Left colon (tissue), 1 donor: ENCODE measurements around a stretch of chr12.

- PRO-cap = no peak
Observed at GRCh38 chr12:119116142-119116509, 62.6 kb upstream of the HSPB8 start.

DNA sequence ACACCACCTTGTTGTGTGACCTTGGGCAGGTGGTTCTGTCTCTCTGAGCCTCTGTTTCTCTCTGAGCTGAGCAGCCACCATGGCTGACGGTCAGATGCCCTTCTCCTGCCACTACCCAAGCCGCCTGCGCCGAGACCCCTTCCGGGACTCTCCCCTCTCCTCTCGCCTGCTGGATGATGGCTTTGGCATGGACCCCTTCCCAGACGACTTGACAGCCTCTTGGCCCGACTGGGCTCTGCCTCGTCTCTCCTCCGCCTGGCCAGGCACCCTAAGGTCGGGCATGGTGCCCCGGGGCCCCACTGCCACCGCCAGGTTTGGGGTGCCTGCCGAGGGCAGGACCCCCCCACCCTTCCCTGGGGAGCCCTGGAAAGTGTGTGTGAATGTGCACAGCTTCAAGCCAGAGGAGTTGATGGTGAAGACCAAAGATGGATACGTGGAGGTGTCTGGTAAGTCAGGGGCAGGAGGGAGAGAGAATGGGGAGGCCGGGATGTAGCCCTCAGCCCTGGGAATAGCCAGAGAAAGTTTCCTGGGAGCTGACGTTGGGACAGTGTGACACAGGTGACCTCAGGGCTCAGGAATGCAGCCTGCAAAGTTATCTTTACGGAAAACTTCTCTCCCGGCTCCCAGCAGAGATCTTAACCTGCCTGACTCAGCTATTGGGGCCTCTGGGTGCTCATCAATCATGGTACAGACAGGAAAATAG lies 654 bp downstream of the HSPB8 start:
- PRO-cap = no peak

DNA sequence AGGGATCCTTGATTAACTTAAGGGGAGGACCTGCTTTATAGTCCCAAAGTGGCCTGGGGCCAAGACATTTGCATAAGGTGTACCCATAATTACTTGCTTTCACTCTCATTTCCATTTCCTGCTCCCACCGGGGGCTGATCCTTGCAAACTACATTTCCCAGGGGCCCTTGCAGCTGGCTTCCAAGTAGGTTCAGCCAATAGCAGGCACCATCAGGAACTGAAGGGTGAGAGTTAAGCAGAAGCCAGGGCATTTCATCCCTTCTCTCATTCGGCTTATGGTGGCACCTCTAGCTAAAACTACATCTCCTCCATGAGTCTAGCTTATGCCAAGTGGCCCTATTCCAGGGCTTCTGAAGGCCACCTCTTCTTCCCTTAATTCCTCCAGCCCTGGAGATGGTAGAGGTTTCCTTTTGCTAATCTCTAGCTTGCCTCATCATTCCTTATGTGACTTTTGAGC lies 88.8 kb downstream of the CCDC60 start:
- PRO-cap = no peak

DNA sequence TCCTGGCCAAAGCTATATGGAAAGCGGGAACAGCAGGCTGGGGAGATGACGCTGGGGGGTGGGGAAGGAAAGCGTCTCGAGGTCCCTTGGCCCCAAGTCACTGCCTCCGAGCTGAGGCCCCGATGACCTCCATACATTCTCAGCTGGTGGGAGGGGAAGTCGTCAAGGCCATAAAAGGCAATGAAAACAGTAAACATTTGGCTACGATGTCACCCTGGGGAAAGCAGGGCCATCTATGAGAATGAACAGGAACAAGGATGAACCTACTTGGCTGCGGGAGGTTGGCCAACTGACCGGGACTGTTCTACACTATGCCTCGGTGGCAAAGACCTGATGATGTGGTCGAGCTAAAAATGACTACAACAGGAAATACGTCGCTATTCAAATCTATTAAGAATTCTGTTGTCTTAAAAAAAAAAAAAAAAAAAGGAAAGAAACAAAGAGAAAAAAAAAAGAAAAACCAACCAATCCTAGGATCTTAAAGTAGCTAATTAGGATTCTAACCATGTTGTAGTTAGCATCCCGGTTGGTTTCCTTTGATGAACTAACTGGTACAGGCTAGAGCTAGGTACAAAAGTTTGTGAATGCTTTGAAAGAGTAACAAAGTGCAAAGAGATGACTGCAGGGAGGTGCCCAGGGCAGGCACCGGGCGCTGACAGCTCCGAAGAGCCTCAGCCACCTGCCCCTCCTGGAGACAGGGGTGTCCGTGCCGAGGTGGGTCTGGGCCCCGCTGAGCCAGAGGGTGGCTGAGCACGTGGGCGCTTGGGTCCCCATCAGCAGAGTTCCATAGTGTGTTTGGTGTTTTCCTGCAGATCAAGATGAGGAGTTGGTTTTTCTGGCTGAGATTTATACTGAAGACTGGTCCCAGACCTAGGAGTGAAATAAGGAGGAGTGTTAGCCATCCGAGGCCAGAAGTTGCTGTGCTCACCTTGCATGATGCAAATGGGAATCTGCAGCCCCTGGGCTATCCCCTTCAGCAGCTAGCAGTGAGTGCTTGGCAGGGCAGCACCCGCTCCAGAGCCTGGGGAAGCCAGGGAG lies 19.8 kb downstream of the PRKAB1 start:
- PRO-cap = no peak

DNA sequence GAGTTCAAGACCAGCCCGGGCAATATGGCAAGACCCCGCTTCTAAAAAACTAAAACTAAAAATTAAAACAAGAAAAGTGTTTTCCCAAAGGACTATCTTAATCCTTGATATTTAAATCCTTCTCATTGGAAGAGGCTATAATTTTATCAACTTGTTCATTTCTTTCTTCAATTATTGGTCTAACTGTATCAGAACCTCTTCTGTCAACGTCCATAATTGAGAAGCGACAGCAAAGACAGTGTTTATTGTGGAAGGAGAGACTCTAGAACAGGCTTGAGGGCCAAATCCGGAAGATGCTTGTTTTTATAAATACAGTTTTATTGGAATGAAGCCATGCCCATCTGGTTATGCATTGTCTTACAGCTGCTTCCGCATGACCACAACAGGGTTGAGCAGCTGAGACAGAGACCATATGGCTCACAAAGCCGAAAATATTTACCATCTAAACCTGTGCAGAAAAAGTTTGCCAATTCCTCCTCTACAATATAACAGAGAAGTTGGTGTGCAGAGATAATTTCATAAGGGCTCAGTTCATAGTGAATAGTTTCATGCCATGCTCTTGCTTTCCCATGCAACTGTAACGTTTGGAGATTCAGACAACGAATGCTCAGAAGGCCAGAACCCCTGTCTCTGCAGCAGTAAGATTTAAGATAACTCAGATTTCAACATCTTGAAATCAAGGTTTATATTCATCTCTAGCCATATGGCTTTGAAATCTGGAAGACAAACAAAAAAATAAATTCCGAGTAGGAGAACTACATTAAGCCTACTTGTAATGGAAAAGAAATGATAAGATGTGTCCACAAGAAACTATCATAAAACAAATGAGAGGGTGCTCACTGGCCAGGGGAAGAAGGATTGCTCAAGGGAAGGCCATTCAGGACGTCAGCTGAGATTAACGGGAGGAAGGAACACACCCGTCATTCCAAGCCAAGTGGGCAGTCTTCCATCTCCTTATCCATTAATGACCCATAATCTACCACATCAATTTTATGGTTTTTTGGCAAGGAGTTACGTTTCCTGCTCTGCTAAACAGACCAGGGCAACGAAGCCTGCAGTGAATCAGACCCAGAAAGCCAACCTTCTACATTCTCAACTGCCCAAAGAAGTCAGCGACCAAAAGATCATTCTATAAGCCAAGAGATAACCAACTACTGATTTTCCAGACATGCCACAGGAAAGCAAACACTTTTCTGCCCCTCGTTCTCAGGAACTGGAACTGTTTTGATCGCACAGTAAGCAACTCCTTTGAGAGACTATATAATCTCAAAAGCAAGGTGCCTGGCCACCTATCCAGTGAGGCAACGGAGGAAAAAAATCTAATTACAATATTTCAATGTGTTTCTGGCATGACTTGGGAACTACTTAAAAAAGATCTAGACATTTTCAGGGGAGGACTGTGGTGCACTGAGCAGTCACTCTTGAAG lies 24.8 kb downstream of the PRKAB1 start:
- PRO-cap = bidirectional peak, plus-strand start at position 376 of the sequence, minus-strand start at position 275 of the sequence; unidirectional peak, plus-strand start at position 1,035 of the sequence

DNA sequence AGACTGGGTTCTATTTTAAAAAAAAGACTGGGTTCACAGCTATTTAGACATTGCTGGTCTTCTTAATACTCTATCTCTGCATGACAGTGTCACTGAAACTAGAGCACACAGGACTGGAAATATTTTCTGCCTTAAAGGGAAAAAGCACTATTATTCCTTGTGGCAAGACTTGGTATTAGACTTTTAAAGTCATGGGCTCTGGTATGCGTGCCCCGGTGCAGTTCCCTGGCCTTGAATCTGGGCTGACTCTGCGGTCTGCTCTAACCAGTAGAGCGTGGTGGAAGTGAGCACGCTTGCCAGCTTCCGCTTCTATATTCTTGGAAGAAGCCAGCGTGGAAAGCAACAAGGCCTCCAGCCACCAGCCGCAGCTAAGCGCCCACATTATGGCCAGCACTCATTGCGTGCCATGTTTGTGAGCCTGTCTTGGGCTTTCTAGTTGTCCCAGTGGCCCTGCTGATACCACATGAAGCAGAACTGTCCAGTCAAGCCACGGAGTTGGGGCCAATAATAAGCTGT lies 31.4 kb downstream of the PRKAB1 start:
- PRO-cap = no peak

DNA sequence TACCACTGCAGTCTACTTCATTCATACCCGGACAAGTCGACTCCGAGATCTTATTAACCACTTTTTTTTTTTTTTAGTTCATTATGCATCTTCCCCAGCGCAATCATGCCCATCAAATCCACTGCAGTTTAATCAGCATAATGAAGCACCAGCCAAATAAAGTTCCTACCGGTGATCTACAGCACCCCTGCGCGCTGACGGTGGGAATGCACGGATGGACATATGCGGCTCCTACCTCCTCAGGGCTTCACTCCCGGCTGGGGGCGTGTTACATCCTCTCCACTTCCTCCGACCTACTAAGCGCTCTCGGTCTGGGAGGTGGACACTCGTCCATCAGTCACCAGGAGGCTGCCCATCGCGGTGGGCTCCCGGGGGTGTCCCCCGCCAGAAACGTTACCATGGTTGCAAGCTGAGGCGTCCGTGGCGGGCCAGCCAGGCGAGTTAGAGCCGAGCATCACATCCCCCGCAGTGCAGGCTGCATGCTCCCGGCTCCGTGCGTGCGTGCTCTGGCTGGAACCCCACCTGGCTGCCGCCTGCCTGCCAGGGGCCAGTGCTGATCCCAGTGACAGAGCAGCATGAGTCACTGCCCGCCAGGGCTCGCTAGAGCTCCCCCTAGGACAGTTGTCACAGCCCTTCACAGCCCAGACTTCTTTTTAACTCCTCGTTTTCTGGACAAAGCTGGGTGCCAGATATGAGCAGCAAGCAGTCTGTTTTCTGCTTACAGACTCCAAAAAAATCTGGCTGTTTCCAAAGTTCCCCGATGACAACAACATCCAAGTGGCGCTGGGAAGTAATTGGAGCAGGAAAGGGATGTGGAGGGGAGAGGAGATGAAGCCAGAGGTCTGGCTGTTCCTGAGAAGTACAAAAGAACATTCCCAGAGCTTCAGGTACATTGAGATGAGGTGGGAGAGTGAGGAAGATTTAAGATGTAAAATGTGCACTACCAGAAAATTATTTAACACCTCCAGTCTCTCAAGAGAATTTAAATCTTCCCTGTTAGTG lies 72.9 kb downstream of the CIT start:
- PRO-cap = no peak

DNA sequence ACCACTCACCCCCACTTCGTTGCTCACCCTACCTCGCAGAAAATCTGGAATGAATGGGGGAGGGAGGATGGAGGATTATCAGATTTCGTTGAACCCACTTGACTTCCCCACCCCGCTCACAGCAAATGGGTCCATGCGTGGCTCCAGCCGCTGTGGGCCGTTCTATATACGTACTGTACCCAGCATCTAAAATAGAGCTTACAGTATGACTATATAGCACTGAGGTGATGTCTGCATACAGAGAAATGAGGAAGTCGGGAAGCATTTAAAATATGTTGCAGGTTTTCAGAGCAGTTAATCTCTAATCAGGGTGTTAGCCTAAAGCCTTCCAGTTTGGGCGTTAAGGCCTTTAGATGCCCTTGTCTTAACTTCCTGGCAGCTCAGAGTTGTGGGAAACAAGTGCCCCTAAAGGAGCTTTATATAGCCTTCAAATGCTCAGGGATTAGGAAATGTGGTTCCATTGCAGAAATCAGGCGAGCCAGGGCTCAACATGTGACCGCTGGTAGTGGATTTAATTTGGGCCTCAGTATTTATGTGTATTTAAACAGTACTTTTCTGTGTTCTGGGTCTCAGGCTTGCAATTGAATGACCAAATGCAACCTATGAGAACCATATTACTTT lies 1.4 kb downstream of the BICDL1 start:
- PRO-cap = no peak

- PRO-cap = no peak
Observed at GRCh38 chr12:120006659-120007260, 17.7 kb downstream of the BICDL1 start.

DNA sequence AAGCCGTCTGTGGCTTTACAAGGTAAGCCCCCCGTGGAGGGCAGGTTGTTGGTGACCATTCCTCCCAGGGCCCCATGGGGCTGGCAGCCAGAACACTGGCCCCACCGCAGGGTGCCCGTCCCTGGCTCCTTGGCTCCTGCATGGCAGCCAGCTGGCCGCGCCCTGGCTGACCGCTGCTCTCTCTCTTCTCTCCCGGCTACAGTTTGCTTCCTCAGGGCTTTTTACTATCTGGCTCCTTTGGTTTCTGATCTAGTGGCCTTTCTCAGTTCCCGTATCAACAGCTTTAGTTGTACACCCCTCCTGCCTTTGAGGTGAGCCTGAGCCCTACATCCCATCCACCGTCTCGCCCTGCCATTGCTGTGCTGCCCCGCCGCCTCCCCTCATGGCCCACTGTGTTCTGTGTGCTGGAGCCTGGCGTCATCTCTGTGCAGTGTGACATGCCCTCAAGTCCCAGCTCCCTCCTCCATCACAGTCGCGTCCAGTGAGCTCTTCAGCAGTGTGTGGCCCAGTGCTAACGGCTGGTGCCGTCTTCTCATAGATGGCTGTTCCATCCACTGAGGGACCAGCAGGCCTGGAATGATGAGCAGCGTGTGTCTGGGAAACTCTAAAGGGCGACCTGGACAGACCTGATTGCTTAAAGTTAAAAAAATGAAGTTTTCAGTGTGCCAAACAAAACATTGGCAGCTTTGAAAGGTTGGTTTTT lies 25.7 kb downstream of the RAB35 start:
- PRO-cap = no peak

- PRO-cap = no peak
Observed at GRCh38 chr12:120539370-120539805, 5.2 kb downstream of the RNF10 start.

GRCh38 chr12:120552246-120552689 lies 18.1 kb downstream of the RNF10 start:
- PRO-cap = no peak

DNA sequence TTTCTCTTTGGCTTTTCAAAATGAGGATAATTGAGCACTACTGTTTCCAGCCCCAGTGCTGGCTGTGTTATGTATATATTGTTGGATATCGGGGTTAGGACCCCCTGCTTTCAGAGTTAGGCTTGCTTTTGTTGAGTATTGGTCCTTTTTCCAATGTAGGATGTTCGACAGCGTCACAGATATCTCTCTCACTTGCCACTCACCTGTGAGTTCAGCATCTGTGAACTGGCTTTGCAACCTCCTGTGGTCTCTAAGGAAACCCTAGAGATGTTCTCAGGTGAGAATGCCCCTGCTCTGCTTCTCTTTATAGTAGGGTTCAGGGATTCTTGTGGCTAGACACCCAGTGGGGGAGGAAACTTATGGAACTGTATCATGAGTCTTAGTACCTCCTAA lies 16.3 kb downstream of the POP5 start:
- PRO-cap = no peak

DNA sequence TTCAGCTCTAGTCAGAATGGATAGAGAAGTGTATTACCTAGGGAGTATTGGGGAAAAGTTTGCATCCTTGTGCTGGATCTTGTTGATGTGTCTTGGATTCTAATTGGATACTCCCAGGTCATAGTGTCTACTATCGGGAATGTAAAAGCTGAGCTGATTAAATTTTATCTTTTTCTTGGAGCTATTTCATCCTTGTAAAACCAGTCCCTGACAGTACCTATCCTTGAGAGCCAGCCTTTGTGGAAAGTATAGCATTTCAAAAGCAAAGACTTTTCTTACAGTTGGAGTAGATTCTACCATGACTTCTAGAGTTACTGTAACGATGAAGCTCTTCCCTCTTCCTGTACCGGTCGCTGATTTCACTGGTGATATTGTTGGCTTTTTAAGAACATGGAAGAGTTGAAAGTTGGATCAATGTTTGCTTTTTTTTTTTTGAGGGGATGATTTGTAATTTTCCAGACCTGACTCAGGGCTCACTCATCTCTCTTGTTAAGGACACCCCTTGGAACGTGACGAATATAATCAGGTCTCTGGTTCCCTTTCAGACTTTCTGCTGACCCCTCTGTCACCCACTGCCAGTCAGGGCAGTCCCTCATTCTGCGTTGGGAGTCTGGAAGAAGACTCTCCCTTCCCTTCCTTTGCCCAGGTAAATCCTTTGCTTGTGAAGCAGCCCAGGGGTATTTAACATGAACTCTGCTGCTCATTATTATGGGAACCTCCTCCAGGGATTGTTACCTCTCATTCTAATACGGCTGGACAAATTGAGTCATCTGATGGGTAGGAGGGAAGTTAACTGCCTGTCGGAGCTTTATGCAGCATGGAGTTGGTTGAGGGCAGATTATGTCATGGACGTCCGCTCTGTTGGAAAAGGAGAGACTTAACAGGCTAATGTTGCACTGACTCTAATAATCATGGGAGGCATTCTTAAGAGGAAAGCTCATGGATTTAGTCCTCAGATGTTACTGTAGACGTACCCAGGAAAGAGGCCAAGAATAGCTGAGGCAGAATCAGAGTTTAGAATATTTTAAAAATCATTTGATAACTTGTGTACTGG lies 10.2 kb downstream of the POP5 start:
- PRO-cap = no peak

DNA sequence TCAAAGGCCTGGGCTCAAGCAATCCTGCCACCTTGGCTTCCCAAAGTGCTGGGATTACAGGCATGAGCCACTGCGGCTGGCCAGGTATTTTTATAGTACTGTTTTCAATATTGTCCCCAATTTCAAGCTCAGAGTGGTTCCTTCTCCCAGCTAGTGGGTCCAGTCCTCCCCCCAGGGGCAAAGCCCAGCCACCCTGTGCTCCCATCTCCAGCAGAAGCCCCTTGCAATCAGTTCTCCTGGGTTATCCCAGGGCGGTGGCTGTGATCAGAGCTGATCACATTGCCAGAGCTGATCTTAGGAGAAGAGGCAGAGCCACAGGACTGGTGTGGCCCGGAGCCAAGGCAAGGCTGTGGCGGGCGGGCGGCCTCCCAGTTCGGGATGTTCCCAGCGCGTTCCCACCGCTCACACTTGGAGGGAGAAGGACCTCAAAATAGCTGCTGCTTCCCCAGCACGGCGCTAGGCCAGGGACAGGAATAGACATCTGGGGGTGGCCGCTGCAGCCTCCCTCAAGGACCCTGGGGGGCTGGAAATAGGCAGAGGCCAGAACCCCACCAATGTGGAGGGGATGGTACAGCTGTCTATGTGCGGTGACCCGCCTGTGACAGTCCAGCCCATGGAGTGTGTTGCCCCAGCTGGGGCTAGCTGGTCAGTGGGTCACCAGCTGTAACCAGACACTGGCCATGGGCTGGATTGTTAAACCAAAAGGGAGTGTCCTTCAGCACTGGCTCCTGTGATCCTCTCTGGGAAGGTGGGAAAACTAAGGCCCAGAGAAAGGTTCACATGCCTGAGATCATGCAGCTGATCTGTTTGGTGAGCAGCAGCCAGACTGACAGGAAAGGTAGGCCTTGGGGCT lies 7.8 kb upstream of the POP5 start:
- PRO-cap = no peak

DNA sequence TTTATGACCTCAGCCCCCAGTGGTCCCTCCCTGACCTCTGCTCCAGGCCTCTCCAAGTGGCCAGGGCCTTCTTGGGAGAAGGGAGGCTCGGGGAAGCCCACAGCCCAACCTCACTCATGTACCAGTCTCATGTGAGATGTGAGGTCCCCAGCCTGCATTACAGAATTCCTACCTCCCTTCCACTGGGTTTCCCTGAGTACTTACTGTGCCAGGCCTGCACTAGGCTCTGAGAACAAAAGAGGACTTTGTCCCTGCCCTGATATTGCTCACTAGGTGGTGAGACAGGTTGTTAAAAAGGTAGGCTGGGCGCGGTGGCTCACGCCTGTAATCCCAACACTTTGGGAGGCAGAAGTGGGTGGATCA lies 9.8 kb upstream of the POP5 start:
- PRO-cap = unidirectional peak, minus-strand start at position 184 of the sequence

DNA sequence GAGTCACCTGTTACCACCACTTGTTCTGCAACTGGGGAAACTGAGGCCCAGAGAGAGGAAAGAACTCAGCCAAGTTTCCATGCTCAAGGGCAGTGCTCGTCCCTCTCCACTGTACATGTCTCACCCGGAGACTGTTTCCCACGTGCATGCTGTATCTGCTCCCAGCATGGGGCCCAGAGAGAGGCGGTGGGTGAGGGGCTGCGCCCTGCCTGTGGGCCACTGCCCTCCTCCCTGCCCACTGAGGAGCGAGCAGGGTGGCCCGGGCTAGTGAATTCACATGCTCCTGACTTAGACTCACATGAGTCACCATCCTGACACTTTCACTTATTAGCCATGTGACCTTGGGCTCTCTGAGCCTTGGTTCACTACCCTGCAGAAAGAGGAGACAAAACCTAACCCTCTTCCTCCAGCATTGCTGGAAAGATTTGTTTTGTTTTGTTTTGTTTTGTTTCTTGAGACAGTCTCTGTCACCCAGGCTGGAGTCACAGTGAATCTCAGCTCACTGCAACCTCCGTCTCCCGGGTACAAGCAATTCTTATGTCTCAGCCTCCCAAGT lies 17.9 kb upstream of the POP5 start:
- PRO-cap = no peak

DNA sequence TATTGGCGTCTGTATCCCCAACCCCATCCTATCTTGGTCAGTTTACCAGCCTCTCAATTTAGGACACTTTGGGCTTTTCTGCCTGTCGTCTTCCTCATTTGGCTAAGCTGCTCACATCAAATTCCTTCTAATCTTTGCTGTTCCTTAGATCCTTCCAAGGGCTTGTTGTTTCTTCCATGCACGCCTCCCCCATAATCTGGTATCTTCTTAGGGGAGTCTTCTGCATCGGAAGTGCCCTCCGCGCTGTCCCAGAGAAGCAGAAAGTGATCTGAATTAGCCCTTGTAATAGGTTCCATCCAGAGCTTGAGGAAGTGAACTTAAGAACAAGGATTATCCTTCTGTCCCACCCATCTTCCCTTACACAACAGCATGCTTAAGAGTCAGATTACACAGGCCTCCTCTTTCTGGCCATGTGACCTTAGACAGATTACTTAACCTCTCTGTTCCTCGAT lies 11.2 kb downstream of the CABP1 start:
- PRO-cap = no peak

GRCh38 chr12:120692218-120693203 lies 5.6 kb downstream of the MLEC start:
- PRO-cap = no peak

- PRO-cap = no peak
Observed at GRCh38 chr12:120697605-120698404, 10.9 kb downstream of the MLEC start.